Smooth muscle cell (in vitro differentiated cells): Measurements from ENCODE around the gene SYTL2.

DNA sequence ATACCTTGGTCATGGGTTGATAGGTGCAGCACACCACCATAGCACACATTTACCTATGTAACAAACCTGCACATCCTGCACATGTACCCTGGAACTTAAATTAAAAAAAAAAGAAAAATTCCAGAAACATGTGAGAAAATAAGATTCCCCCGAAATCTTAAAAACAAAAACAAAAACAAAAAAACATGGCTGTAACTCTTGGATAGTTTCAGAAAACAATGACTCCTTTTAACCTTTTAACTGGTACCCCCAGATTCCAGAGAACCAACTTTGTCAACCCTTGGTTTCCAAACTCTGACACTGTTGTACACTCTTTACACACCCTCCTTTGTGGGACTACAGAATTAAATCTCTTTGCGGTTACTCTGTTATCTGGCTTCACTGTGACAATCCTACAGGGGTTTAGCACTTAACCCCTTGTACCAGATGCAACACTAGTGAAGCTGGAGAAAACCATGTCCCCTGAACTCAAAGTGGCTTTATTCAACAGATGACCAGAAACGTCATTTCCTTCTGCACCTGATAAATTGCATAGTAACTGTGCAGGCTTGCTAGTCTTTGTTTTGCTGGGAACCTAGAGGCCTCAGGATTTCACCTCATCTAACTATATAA lies 5.5 kb upstream of the GAB2 start:
- RAMPAGE, long total RNA: no peak

- RAMPAGE, long total RNA: no peak
Observed at GRCh38 chr11:78464079-78464640, 46.5 kb upstream of the GAB2 start.

DNA sequence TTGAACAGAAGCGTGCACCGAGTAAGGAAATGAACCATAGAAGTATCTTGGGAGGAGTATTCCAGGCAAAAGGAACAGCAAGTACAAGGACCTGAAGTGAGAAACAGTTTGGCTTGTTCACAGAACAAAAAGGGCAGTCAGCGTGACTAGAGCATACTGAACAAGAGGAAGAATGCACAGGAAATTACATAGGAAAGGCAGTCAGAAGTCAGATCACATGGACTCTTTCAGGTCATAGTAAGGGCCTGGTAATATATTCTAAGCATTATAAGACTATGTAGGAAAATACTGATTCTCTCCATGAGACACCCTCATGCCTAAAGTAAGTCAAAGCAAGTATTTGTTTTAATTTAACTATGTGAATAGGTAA lies 52.3 kb upstream of the GAB2 start:
- RAMPAGE, long total RNA: no peak

DNA sequence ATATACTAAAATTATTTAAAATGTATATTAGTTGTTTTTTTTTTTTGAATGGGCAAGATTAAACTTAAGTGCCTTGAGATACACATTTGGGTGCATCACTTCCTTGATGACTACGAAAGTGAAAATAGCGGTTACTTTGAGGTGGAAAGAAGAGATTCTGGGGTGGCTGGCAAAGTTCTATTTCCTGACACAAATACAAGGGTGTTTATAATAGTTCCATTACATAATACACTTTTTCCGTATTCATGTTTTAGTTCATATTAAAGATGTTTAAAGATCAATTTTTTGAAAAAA lies 58.4 kb downstream of the DDIAS start:
- RAMPAGE, long total RNA: no peak

DNA sequence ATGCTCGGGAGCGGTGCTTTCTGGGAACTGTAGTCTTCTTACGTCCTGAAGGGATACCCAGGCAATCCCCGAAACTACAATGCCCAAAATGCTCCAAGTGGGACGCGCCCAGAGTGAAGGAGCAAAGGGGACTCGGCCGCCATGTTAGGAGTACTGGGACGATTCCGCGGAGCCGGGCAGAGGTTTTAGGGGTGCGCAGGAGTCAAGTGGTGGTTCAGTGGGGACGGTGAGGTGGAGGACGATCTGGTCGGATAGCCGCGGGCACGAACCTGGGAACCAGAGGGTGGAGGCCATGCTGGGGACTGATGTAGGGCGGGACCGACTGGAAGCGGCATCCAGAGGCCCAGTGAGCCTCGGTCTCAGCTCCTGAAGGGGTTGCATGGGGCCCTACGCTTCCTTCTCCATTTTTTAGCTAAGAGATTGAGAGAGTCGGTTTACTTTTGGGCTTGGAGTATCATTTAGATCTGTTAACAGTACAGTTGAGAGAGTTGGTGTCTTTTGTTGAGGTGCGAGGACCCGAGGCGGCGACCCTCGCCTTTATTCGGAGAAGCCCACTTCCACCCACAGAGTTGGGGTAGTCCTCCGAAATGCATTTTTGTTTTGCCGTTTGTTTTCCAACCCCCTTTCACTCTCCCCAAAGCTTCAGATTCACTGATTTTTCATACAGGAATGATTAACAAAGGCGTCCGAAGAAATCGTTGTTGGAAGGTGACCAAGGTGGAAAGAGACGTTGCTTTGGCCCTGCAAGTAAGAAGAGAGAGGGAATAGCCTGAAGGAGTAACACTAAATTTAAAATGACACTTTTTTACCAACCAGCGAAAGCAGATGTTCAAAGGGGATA lies 479 bp upstream of the RAB30 start:
- RAMPAGE, long total RNA: start-site peak on the plus strand centred at position 129 of the sequence, 49 bp wide, 109 and 53 reads in 2 replicates

GRCh38 chr11:83072797-83073266 lies 1.1 kb upstream of the RAB30 start:
- RAMPAGE, long total RNA: no peak

- RAMPAGE, long total RNA: no peak
Observed at GRCh38 chr11:83128744-83129133, 28.2 kb upstream of the PCF11 start.

- RAMPAGE, long total RNA: no peak
Observed at GRCh38 chr11:83162971-83164141, 6.4 kb downstream of the PCF11 start.

- RAMPAGE, long total RNA: no peak
Observed at GRCh38 chr11:83169033-83170087, 12.4 kb downstream of the PCF11 start.

GRCh38 chr11:83852457-83853247 lies 566.5 kb upstream of the CCDC90B start:
- RAMPAGE, long total RNA: no peak

DNA sequence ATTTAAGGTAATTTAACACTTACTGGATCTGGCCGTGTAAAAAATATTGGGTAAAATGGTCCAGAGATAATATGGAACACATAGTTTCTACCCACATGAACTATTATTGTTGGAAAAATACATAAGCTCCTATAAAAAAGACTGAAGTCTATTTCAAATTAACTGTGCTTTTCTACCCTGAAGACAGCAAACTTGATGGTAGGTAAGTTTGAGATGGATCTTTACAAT lies 729.4 kb downstream of the DLG2 start:
- RAMPAGE, long total RNA: no peak

GRCh38 chr11:85474307-85474597 lies 152.9 kb downstream of the DLG2 start:
- RAMPAGE, long total RNA: no peak

GRCh38 chr11:85810786-85811693 lies at the start of gene SYTL2:
Gene SYTL2, minus strand, starts transcription at chr11:85811141.
- RAMPAGE, long total RNA: start-site peak on the minus strand at chr11:85811114-85811147, 22 and 59 reads in 2 replicates

DNA sequence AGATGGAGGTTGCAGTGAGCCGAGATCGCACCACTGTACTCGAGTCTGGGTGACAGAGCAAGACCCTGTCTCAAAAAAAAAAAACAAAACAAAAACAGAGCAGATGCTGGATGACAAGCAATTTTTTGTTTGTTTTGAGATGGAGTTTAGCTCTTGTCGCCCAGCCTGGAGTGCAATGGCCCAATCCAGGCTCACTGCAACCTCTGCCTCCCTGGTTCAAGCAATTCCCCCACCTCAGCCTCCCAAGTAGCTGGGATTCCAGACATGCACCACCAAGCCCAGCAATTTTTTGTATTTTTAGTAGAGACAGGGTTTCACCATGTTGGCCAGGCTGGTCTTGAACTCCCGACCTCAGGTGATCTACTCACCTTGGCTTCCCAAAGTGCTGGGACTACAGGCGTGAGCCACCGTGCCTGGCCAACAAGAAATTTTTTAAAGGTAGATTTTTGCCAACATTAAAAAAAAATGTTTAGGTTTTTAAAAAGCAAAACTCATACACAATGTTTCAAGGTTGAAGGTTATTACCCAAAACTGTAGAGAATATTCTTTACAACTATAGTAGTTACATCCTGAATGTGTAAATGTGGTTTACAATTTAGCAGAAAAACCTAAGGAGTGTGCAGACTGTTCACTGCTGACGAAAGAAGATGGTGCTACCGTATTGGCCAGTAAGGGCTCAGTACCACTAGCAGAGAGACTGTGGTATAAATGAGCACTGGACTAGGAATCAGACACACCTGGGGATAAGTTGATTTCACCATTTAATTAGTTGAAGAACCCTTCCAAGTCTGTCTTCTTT lies 97.0 kb downstream of the PICALM start:
- RAMPAGE, long total RNA: no peak

- RAMPAGE, long total RNA: no peak
Observed at GRCh38 chr11:85994899-85995769, 73.8 kb downstream of the PICALM start.

DNA sequence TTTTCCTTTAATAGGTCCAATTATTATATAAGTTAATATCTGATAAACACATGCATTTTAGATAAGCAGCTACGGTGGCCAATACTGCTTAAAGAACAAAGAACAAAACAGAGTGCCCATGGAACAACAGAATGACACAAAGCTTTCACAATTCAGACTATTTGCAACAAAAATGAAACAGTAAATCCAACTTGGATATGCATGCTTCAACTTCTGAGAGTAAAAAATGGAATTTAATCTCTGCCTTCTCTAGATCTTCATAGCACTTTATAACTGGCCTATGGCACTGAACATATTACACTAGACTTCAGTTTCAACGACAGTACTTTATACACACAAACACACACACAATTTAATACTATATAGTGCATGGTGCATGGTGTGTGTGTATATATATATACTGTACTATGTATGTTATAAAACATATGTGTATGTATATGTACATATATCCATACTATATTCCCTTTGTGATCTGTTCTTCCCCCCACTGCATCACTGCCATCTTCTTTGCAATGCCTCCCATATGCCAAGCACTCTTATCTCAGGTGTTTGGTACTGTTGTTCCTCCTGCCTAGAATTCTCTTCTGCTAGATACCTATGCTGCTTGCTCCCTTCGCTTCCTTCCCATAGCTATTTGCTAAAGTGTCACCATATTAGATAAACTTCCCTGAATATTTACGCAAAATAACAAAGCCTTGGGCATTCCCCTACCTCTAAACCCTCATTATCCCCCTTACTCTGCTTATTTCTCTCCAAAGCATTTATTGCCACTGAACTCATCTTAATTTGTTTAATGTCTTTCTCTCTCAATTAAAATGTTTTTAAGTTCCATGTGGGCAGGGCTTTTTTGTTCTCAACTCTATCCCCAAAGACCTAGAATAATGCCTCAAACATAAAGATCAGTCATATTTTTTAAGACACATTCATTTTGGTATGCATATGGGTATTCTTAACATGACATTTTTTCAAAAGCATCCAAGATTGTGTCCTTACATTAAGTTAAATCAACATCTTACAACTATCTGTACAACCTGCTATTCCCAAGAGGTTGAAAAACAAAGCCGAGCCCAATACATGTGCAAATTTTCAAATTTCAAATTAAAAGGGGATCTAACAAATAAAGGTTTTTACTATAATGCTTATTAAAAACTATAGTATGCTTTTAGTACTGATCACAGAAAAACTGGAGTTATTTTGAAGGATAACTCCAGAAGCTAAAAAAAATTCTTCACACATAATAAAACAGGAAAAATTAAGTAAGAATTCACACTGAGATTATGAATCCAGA lies 35.5 kb downstream of the PICALM start:
- RAMPAGE, long total RNA: no peak

- RAMPAGE, long total RNA: no peak
Observed at GRCh38 chr11:86041804-86042423, 27.0 kb downstream of the PICALM start.

DNA sequence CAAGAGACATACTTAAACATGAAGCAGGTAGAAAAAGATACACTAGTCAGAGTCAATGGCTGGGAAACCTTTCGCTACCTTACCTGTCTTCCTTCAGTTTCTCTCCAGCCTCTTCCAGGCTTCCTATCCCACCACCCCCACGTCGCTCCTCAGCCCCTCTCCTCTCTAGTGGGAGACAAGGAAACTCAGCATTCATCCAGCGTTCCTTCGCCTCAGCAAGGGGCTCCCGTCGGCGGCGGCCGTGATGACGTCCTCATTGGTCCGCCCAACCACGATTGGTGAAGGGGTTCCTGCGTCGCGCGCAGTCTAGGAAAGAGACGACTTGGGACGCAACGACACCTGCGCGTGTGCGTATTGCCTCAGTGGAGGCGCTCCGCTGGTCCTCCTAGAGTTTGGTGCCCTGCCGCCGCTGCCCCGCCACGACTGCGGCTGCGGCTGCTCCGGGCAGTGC lies 56.5 kb downstream of the CCDC81 start:
- RAMPAGE, long total RNA: no peak

GRCh38 chr11:86456490-86456802 lies 81.8 kb downstream of the CCDC81 start:
- RAMPAGE, long total RNA: no peak

- RAMPAGE, long total RNA: no peak
Observed at GRCh38 chr11:86464001-86464414, 89.3 kb downstream of the CCDC81 start.